Spleen (tissue), 7 donors: ENCODE measurements around the genes IL31 and HCAR2.

DNA sequence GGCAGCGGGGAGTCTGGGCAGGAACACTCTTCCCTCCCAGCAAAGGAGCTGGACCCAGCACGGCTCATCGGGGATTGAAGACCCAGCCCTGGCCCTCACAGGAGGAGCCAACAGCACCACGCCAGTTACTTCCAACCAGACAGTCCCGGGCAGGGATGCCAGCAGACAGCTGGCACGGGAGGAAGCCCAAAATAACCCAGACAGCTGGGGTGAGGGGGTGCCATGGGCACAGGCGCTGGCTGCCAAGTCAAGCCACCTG is 4.3 kb upstream of the RHOF start:
- PRO-cap, 4 experiments: no peak in any of the 4 experiments
- RAMPAGE, long total RNA, 4 experiments: no peak in any of the 4 experiments

GRCh38 chr12:121798158-121798796 is 4.8 kb upstream of the RHOF start:
- PRO-cap, 4 experiments: no peak in any of the 4 experiments
- RAMPAGE, long total RNA, 4 experiments: no peak in any of the 4 experiments

- PRO-cap, 4 experiments: no peak in any of the 4 experiments
- RAMPAGE, long total RNA, 4 experiments: no peak in any of the 4 experiments
Measured at GRCh38 chr12:121822665-121823332, 19.0 kb downstream of the SETD1B start.

- PRO-cap, 4 experiments: no peak in any of the 4 experiments
- RAMPAGE, long total RNA, 4 experiments: no peak in any of the 4 experiments
Measured at GRCh38 chr12:122024105-122024663, 2.5 kb downstream of the BCL7A start.

DNA sequence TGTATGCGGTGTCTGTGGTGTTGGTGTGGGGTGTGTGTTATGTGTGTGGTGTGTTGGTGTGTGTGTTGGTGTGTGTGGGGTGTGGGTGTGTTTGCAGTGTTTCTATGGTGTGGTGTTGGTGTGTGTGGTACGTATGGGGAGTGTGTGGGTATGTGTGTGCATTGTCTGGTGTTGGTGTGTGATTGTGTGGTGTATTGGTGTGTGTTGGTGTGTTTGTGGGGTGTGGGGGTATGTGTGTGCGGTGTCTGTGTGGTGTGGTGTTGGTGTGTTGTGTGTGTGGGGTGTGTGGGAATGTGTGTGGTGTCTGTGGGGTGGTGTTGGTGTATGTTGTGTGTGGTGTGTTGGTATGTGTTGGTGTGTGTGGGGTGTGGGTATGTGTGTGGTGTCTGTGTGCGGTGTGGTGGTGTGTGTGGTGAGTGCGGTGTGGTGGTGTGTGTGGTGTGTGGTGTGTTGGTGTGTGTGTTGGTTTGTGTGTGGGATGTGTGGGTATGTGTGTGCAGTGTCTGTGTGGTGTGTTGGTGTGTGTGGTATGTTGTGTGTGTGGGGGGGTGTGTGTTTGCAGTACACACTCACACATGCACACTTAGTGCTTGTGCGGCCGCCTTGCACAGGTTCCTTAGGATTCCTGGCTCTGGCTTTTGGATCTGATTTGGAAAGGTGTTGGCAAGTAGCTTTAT is 16.3 kb downstream of the MLXIP start:
- PRO-cap, 4 experiments: no peak in any of the 4 experiments
- RAMPAGE, long total RNA, 4 experiments: no peak in any of the 4 experiments

- PRO-cap, 4 experiments: no peak in any of the 4 experiments
- RAMPAGE, long total RNA, 4 experiments: no peak in any of the 4 experiments
Measured at GRCh38 chr12:122127714-122128046, 46.3 kb downstream of the IL31 start.

- PRO-cap, 4 experiments: no peak in any of the 4 experiments
- RAMPAGE, long total RNA, 4 experiments: no peak in any of the 4 experiments
Measured at GRCh38 chr12:122173936-122174611, at the start of gene IL31. IL31 (minus strand) TSS chr12:122174221.

- PRO-cap, 4 experiments: peak in 2 of 4 experiments; most common minus-strand start chr12:122205283 (in 1)
- RAMPAGE, long total RNA, 4 experiments: no peak in any of the 4 experiments
Measured at GRCh38 chr12:122204979-122205746, 1.7 kb downstream of the B3GNT4 start.

GRCh38 chr12:122399891-122400935 is 22.3 kb downstream of the CLIP1 start:
- PRO-cap, 4 experiments: peak in 4 of 4 experiments; most common minus-strand start chr12:122400603 (in 4)
- RAMPAGE, long total RNA, 4 experiments: start-site peak on the minus strand in 1 of 4 experiments, at chr12:122400576-122400670 at its widest, 7 reads per replicate

DNA sequence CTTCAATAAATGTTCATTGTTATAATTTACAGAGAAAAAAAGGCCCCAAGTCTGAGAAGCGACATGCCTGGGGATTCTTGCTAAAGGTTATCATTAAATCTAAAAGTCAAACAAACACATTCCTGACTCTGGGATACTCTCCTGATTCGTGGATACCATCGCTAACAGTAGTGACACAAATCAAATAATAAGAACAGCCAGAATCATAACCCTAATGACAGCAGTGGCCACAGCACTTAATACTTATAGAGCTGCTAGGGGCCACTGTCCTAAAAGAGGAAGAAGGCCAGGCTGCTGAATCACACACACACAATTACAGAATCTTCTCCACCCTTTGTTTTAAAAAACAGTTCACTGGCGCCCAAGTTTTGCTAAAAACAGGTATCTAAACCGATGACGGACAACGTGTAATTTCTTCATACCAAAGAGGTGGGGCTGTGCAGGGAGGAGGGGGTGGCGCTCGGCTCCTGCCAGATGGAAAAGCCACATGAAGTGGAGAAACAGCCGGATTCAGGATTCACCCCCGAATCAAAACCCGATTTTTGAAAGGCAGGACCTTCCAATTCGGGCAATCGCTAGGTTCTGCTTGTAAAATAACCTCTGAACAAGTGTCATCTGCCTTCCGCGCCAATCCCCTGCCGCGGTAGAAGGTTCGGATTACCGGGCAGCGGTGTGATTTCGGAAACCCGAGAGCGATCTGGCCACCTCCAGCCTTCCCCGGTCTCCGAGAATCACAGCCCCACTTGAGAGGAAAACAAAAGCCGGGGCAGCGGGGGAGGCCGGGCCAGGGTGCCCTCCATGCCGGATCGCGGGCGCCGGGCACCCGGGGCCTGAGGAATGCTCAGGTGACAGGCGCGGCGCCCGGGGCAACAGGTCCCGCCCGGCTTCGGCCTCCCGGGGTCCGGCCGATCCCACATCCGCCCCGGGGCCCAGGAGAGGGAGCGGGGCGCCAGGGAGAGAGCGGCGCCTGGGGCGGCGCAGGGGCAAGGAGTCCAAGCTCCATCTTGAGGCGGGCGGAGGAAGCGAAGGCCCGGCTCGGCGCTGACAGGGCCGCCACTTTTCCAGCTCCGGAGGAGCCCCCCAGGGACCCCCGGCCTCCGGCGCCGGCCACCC is 878 bp downstream of the CLIP1 start:
- PRO-cap, 4 experiments: peak in 4 of 4 experiments; most common plus-strand start position 272 of the sequence (in 4); most common minus-strand start position 733 of the sequence (in 3)
- RAMPAGE, long total RNA, 4 experiments: no peak in any of the 4 experiments

- PRO-cap, 4 experiments: no peak in any of the 4 experiments
- RAMPAGE, long total RNA, 4 experiments: no peak in any of the 4 experiments
Measured at GRCh38 chr12:122515047-122515659, 11.6 kb downstream of the RSRC2 start.

DNA sequence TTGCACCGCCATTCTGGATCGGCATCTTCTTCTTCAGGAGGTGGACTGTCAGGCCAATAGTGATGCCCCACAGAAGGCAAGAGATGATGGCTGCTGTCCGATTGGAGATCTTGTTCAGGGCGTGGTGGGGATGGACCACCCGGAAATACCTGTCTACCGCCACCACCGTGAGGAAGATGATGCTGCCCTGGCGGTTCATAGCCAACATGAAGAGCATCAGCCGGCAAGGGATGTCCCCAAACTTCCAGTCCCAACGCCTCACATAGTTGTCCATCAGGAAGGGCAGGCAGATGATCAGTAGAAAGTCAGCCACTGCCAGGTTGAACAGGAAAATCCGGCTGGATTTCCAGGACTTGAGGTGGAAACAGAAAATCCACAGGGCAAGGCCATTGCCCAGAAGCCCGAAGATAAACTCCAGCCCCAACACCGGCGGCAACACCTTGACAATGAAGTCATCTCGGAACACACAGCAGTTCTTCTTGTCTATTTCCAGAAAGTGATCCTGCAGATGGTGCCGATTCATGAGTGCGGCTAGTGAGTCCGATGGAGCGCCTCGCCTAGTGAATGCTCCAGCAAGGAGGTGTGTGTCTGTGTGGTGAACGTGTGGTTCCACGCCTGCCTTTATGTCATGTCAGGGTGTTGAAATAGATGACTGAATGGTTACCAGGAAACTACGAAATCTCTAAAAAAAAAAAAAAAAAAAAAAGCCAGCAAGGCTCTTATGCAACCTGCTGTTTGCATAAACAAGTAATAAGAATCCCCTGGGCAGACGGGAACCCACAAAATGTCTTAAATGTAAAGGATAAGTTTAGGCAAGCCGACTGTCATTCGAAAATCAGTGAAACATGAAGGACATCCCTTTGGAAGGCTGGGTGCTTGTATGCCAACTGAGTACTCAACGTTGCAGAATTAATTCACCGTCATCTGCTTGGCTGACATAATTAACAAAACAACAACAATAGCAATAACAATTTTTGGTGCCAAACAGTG is at the start of gene HCAR2:
Gene HCAR2, minus strand, starts transcription at position 597 of the 990 bp plus-strand sequence.
- PRO-cap, 4 experiments: peak in 1 of 4 experiments; most common minus-strand start position 623 of the sequence (in 1)
- RAMPAGE, long total RNA, 4 experiments: start-site peak on the minus strand in 4 of 4 experiments, centred at positions 435 to 579 of the sequence, 17 to 115 reads per replicate

DNA sequence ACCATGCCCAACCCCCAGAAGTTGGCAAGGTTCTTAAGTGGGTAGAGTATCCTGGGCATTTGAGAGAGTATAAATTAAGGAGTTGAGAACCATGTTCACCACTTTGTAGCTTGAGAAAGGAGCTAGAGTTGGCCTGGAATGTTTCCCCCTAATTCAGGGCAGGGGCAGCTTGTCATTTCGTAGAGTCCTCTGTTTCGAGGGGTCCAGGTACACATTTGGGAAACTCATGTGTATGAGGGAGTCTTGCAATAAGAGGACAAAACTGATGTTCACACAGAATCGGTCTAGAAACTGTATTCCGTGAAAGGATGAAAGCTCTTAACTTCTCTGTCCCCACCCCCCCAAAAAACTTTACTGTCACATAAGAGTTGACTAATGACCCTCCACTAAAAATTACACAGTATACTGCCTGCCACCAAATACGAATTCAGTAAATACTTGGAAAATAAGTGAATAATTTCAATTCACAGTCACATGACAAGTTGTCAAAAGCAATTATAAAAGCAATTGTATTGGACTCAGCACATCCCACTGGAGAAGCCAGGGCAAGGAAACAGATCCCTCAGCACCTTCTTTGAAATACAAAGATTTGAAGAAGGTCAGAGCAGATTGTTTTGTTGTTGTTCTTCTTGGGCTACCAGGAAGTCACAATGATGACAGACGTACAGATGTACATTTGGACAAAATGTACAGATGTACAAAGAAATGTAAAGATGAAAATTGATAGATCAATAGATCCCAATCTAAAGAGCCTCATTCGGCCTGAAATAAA is 2.7 kb downstream of the HCAR1 start:
- PRO-cap, 4 experiments: peak in 1 of 4 experiments; most common plus-strand start position 529 of the sequence (in 1)
- RAMPAGE, long total RNA, 4 experiments: no peak in any of the 4 experiments

GRCh38 chr12:122729283-122729485 is 1.5 kb downstream of the HCAR1 start:
- PRO-cap, 4 experiments: no peak in any of the 4 experiments
- RAMPAGE, long total RNA, 4 experiments: no peak in any of the 4 experiments

DNA sequence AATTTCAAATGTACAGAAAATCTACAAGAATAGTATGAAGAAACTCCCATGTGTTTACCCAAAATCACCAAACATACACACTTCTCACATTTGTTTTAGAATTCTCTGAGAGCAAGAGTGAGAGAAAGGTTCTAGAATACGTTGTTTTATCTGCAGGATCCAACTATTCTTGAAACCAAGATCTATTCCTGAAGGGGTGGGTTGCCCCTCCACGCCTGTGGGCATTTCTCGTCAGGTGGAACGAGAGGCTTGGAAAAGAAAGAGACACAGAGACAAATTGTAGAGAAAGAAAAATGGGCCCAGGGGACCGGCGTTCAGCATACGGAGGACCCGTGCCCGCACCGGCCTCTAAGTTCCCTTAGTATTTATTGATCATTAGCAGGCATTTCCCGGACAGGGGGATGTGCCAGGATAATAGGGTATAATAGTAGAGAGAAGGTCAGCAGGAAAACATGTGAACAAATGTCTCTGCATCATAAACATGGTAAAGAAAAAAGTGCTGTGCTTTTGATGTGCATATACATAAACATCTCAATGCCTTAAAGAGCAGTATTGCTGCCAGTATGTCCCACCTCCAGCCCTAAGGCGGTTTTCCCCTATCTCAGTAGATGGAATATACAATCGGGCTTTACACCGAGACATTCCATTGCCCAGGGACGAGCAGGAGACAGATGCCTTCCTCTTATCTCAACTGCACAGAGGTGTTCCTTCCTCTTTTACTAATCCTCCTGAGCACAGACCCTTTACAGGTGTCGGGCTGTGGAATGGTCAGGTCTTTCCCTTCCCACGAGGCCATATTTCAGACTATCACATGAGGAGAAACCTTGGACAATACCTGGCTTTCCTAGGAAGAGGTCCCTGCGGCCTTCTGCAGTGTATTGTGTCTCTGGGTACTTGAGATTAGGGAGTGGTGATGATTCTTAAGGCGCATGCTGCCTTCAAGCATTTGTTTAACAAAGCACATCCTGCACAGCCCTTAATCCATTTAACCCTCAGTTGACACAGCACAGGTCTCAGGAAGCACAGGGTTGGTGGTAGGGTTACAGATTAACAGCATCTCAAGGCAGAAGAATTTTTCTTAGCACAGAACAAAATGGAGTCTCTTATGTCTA is 1.6 kb upstream of the DENR start:
- PRO-cap, 4 experiments: no peak in any of the 4 experiments
- RAMPAGE, long total RNA, 4 experiments: no peak in any of the 4 experiments

- PRO-cap, 4 experiments: no peak in any of the 4 experiments
- RAMPAGE, long total RNA, 4 experiments: no peak in any of the 4 experiments
Measured at GRCh38 chr12:122753689-122754244, 1.1 kb downstream of the DENR start.

DNA sequence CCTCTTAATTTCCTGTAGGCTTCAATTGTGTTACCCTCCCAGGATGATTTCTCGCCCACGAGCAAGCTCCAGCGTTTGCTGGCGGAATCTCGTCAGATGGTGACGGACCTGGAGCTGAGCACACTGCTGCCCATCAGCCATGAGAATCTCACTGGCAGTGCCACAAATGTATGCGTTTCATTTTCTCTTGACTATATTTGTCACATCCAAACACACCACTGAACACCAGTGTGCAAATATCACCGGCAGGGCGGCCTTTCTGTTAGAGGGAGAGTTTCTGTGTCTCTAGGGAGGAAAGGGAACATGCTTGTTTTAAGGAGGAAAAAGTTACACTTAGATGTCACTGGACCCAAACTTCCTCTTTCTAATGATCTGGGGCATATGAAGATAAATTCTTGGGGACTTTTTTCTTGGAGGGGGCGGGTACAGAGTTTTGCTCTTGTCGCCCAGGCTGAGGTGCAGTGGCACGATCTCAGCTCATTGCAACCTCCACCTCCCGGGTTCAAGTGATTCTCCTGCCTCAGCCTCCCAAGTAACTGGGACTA is 21.9 kb upstream of the HIP1R start:
- PRO-cap, 4 experiments: peak in 3 of 4 experiments; most common minus-strand start position 150 of the sequence (in 2)
- RAMPAGE, long total RNA, 4 experiments: no peak in any of the 4 experiments

- PRO-cap, 4 experiments: no peak in any of the 4 experiments
- RAMPAGE, long total RNA, 4 experiments: no peak in any of the 4 experiments
Measured at GRCh38 chr12:122852304-122853495, 17.4 kb downstream of the HIP1R start.

DNA sequence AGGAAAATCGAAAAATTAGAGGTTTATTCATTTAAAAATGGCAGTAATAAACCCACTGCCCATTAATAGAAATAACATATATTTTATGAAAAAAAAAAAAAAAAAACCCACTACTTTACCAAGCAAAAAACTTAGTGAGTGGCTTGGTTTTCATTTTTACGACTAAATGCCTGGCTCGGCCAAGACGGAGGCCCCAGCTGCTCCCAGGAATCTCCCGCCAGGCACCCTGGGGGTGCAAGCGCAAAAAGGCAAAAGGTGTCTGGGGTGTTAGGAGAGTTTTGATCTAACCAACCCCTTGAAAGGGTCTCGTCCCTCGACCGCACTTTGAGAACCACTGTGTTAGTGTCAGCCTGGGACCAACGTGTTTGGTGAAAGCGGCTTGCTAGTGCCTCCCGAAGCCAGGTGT is 19.0 kb downstream of the HIP1R start:
- PRO-cap, 4 experiments: no peak in any of the 4 experiments
- RAMPAGE, long total RNA, 4 experiments: no peak in any of the 4 experiments

DNA sequence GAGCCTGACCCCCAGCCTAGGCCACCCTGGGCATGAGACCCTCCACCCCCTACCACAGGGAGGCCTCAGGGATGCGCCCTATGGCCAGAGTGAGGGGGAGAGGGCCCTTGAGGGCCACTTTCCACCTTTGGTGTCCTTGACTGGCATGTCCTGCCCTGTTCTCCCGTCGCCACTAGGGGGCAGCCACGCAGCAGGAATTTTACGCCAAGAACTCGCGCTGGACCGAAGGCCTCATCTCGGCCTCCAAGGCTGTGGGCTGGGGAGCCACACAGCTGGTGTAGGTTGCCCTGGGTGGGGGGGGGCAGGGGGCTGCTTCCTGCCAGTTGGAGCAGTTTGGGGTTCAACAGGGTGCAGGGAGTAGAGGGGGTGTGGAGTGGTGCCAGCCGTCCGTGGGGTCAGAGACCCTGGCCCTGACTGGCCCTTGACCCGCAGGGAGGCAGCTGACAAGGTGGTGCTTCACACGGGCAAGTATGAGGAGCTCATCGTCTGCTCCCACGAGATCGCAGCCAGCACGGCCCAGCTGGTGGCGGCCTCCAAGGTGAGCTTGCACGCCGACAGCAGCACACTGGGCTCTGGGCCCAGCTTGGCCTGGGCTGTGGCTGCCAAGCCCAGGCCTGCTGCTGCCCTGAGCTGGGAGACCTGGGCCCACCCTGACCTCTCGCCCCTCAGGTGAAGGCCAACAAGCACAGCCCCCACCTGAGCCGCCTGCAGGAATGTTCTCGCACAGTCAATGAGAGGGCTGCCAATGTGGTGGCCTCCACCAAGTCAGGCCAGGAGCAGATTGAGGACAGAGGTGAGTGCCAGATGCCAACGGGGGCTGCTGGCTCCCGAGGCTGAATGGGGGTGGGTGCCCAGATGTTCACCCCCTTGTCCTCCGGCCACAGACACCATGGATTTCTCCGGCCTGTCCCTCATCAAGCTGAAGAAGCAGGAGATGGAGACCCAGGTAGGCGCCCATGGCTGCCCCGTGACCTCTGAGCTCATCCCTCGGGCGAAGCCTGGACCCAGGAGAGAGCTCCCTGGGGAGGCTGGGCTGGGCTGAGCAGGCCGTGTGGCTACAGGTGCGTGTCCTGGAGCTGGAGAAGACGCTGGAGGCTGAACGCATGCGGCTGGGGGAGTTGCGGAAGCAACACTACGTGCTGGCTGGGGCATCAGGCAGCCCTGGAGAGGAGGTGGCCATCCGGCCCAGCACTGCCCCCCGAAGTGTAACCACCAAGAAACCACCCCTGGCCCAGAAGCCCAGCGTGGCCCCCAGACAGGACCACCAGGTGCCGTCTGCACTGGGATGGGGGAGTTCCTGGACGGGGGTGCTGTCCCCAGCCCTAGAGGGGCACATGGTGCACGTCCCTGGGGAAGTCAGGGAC is 25.5 kb downstream of the HIP1R start:
- PRO-cap, 4 experiments: no peak in any of the 4 experiments
- RAMPAGE, long total RNA, 4 experiments: no peak in any of the 4 experiments